ENCODE measurements around the genes EPHX1 and MIXL1.

- RRBS, 2 experiments = under 1 to 1% methylated on average over 20 to 21 of the region's 86 CpGs
These were observed at the start of gene EPHX1 for GRCh38 chr1:225809833-225810706. Gene EPHX1 (plus strand): TSS chr1:225810124.

DNA sequence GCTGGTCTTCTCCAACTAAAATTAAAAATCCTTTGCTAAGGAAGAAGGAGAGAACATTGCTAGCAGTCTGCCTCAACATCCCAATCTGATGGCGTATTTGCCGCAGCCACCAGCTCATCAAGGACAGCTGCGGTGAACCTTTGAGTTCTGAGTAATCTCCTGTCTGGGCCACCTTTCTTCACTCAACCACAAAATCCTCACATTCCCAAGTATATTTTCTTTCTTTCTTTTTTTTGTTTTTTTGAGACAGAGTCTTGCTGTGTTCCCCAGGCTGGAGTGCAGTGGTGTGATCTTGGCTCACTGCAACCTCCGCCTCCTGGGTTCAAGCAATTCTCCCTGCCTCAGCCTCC is 9.9 kb downstream of the EPHX1 start:
- RRBS, 2 experiments = no CpG with 5 or more reads among the region's 4 CpGs

- RRBS, 2 experiments = no CpG with 5 or more reads among the region's 16 CpGs
These were observed 32.6 kb downstream of the EPHX1 start for GRCh38 chr1:225842164-225843221.

- RRBS, 2 experiments = no CpG with 5 or more reads among the region's 7 CpGs
These were observed 28.0 kb upstream of the H3-3A start for GRCh38 chr1:226034354-226035005.

DNA sequence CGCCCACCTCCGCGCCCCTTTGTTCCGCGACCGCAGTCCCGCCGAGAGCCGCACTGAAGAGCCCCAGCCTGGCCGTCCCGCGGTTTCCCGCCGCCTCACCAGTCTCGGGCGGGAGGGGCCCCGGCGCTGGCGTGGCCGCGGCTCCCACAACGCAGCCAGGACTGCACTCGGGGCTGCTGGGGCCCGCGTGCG is 59.4 kb downstream of the H3-3A start:
- RRBS, 2 experiments = under 1 to 1% methylated on average over 10 of the region's 26 CpGs

DNA sequence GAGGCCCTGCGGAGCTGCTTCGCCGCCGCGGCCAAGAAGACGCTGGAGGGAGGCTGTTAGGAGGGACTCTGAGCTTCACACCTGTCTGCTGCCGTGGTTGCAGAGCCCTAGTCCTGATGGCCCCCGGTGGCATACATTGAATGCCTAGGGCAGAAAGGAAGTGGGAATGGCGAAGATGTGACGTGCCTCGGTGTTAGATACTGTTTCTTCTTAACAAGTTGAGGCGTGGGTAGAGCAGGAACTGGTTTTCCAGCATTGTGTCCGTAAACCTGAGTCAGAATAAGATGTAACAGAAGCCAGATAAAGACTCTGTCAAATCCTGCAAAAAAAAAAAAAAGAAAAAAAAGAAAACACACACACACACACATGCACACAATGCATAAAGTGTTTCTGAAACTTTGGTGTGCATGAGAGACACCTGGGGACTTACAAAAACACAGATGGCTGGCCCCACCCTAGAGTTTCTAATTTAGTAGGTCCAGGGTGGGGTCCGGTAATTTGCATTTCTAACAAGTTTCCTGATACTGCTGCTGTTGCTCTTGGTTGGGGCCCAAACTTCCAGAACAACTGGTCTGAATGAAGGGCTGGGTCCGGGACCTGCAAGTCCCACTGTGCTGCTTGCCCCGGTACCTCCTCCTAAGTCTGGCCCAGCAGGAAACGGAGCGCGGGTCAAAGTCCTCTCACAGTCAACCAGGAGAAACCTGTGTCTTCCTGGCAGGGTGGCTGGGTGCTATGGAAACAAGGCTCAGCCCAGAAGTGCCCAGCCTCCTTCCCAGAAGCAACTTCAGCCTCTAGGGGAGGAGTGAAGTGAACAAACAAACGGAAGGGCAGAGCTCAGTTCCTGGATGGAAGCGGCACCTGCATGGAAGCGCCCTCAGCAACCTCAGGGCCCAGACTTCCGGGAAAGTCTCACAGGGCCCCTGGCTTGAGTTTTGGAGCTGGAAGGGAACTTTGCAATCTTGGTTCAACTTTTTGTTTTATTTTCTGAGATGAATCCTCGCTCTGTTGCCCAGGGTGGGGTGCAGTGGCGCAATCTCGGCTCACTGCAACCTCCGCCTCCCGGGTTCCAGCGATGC is 58.9 kb downstream of the ACBD3 start:
- RRBS, 2 experiments = 10 to 13% methylated on average over 2 of the region's 29 CpGs

GRCh38 chr1:226182052-226182581 is 4.4 kb downstream of the ACBD3 start:
- RRBS, 2 experiments = no CpG with 5 or more reads among the region's 11 CpGs

DNA sequence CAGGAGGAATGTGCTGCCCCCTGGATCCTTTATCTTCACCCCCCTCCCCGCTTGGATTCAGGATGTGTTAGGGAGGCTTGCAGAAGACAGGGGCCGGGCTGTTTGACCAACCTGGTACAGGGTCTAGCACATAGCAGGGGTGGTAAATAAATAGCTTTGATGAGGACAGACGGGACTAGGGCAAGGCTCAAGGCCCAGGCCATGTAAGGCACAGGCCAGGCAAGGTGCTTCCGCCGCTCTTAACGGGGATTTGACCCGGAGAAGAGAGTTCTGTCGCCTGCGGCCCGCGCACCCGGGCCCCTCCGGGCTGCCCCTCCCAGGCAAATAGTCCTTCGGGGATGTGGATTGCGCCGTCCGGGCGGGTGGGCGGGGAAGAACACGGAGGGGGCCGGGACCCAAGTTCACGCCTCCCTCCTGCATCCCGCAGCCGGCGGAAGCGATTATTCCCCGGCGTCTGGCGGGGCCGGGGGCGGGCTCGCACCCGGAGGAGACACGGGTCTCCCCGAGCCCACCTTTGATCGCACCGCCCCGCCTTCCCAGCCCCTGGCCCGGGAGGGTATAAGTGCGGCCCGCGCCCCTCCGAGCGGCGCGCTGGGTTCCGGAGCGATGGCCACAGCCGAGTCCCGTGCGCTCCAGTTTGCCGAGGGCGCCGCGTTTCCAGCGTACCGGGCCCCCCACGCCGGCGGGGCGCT is at the start of gene MIXL1:
Gene MIXL1 (plus strand): TSS at position 589 of the 692 bp plus-strand sequence.
- RRBS, 2 experiments = 62 to 74% methylated on average over 36 to 37 of the region's 61 CpGs

DNA sequence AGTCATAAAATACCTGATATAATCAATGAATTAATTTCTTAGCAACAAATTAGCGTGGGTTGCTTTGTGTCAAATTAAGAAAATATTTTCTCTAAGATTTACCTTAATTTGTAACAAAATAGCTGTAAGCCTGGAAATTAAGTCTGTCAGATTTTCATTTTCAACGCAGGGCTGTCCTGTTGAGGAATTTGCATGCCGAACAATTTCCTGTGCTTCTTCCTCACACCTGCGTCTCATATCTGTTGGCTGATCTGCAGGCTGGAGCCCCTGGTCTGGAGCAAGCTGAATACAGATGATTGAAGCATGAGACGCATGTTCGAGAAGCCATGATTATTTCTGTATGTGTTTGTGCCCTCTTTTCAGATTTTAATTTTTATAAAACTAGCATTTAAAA is 9.8 kb downstream of the MIXL1 start:
- RRBS, 2 experiments = no CpG with 5 or more reads among the region's 6 CpGs

- RRBS, 2 experiments = no CpG with 5 or more reads among the region's 8 CpGs
These were observed 7.3 kb downstream of the PARP1 start for GRCh38 chr1:226400474-226401092.

DNA sequence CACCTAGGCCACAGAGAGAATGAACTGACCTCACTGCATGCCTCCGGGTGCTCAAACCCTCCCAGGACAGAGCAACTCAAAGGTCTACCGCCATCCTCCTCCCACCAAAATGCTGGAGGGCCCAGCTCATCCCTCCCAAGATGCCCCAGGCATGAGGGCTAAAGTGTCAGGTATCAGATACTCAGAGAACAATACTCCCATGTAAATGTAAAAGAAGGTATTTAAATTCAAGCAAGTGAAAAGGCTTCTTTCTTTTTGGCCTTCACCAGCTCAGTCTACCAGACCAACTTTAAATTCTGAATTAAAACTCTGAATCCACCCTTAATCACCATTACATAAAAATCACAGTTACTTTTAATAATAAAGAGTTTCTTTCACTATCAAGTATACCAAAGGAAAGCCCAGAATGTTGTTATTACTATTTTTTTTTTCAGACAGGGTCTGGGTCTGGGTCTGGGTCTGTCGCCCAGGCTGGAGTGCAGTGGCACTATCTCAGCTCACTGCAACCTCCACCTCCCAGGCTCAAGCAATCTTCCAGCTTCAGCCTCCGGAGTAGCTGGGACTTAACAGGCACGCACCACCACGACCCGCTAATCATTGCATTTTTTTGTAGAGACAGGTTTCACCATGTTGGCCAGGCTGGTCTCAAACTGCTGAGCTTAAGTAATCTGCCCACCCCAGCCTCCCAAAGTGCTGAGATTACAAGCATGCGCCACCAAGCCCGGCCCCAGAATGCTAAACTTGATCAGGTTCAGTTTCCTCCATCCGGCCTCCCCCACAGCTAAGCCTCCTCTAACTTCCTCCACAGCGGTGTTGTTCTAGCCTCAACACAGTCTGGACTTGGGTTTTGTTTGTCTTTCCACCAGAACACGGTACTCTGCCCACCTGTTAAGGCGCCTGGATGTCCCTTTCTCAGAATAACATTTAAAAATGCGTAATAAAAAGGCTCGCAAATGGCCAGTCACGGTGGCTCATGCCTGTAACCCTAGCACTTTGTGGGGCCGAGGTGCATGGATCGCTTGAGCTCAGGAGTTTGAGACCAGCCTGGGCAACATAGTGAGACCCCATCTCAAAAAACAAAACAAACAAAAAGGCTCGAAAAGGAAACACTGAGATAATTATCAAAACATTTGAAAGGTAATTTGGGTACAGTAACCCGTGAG is 2.6 kb downstream of the PARP1 start:
- RRBS, 2 experiments = no CpG with 5 or more reads among the region's 20 CpGs

- RRBS, 2 experiments = no CpG with 5 or more reads among the region's 6 CpGs
These were observed 38.4 kb downstream of the STUM start for GRCh38 chr1:226587036-226587350.

DNA sequence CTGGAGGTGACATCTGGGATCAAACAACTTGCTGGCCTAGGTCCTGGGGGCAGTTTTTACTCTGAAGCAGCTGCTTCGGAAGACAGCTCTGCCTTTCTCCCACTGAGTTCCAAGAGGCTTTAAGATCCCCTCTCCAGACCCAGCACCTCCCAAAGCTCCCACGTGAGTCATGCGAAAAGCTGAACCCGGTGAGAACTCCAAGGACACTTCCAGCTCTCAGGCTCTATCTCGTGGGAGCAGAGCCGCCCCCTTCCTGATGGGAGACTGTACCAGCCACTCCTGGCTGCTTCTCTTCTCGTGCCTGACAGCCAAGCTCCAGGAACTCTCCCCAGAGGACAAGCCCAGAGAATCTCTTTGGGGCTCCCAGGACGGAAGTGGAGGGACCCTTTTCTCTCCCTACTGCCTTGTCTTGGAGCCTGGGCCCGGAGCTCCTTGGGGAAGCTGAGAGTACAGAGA is 40.5 kb downstream of the STUM start:
- RRBS, 2 experiments = no CpG with 5 or more reads among the region's 9 CpGs

GRCh38 chr1:226643735-226644585 is 95.1 kb downstream of the ITPKB start:
- RRBS, 2 experiments = no CpG with 5 or more reads among the region's 17 CpGs

DNA sequence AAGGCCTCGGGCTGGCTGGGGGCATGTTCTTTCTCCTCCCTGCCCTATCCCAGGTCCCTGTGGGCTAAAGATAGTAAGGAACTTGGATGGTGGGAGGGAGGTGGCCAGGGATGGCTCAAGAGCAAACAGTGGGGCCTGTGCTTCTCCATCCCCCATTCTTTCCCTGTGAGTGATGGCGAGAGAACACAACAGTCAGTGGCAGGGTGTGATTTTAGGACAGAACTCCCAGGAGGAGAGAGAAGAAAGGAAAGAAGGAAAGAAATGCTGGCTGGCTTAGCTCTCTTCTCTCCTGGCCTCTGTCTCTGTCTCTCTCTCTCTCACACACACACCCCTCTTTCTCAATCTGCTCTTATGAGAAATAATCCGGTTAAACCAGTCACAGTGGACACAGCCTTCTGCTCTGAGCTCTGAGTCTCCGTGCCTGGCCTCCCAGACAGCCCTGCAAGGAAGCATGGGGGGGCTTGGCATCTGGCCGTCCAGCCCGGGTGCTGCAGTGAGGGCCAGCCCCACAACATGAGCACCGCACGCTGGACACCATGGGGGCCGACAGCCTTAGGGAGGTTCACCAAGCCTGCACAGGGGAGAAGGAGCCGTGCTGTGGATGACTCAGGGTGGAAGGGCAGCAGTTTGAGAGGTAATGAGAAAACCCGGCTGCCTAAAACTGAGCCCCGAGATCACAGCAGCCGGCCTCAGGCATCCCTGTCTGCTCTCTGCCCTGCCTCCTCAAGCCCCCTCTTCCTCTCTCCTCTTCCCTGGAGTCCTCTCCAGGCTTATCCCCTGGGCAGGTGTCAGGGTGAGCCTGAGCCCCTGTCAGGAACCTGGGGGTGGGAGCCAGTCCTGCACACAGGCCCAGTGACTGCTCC is 93.1 kb downstream of the ITPKB start:
- RRBS, 2 experiments = 29 to 33% methylated on average over 1 to 2 of the region's 13 CpGs

GRCh38 chr1:226814999-226815661 is 55.3 kb upstream of the PSEN2 start:
- RRBS, 2 experiments = no CpG with 5 or more reads among the region's 8 CpGs

DNA sequence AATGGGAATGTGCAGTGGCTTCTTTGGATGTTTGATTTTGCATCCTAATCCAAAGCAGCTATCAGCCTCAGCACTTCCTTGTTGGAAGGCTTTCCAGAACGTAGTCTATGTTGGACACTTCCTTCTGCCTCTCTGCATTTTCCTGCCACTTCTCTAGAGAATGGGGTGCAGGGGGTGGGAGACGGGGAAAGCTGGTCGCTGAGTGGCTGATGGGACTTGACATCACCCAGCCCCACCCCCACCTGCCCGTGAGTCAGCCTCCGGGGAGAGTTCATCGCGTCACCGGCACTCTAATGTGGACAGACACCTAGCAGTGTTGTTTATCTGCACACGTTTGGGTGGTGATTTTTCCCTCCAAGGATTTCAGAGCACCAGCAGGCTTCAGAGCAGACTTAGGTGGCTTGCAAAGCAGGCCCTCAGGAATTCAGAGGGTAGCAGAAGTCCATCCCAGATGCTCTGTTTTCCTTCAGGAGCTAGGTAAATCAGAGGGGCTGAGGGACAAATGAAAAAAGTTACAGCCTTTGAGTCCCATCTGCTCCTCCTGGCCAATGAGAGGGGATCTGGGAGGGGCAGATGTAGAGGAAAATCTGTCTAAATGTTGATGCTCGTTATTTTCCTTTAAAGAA is 5.6 kb downstream of the PSEN2 start:
- RRBS, 2 experiments = no CpG with 5 or more reads among the region's 10 CpGs

DNA sequence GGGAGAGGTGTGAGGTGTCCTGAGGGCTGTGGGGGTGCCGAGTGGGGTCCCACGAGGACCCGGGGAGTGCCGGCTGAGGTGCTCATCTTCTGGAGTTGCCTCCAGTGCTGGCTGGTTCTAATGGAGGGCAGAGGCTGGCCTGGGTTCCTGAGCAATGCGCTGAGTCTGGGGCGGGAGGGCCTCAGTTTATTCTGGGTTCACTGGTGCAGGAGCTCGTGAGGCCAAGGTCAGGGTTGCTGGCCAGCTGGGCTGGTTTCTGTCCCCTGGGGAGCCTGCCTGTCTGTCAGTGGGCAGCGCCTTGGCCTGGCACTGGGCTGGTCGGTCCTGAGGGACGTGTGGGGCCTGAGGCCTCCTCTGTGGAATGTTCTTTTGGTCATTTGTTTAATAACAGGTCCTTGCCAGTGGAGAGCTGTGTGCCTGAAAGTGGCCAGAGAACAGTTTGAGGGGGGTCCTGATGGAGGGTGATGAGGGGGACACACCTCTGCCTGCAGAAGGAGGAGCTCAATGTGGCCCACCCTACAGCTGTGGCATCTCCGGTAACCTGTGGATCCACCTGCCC is 34.4 kb downstream of the COQ8A start:
- RRBS, 2 experiments = 79 to 94% methylated on average over 3 of the region's 11 CpGs

- RRBS, 2 experiments = no CpG with 5 or more reads among the region's 12 CpGs
These were observed 35.0 kb downstream of the COQ8A start for GRCh38 chr1:226975010-226975560.

DNA sequence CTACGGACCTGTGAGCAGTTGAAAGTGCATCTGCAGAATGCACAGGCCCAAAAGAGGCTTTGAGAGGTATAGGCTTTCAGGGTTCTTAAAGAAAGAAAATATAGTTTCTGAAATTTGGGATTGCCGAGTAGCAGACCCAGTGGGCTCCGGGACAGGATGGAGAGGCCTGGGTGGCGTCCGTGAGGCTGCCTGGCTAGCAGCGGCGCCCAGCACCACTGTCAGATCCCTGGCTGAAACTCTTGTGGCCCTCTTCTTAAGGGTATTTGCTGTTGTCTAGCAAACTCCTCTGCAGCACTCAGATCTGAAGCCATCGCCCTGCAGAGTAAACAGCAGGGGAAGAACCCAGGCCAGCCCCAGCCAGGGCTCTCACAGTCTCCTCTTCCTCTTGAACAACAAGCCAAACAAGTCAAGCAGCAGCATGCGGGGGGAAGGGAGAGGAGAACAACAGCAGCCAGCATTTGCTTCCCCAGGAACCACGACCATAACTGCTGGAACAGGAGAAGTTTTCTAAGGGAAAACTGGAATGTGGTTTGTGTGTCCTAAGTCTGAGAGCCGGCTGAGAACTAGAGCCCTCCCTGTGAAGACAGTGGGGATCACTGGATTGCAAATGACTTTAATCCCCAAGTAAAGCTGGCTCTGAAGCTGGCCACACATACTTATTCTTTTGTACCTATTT is 48.1 kb downstream of the COQ8A start:
- RRBS, 2 experiments = no CpG with 5 or more reads among the region's 11 CpGs